ENCODE results near the genes TMPO, SCYL2 and WASHC3.

GRCh38 chr12:97756181-97756409, 759.3 kb upstream of the TMPO start:
- PRO-cap, 2 experiments, result no peak in any of the 2 experiments

GRCh38 chr12:98470702-98471461, 44.5 kb upstream of the TMPO start:
- PRO-cap, 2 experiments, result no peak in any of the 2 experiments

DNA sequence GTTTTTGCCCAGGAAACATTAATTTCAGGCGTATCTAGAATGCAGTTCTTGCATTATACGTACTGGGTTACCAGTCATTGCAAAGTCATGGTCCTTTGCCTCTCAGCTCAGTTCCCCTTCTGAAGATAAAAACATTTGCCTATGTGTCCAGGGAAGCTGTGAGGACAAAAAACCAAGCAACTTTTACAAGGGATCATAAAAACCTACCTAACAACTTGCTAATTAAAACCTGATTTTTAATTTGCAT, 1.4 kb upstream of the TMPO start:
- PRO-cap, 2 experiments, result no peak in any of the 2 experiments

- PRO-cap, 2 experiments, result peak in 2 of 2 experiments; most common plus-strand start chr12:98515590 (in 2)
These were observed at the start of gene TMPO for GRCh38 chr12:98515562-98516238. TMPO (plus strand) TSS chr12:98515590.

DNA sequence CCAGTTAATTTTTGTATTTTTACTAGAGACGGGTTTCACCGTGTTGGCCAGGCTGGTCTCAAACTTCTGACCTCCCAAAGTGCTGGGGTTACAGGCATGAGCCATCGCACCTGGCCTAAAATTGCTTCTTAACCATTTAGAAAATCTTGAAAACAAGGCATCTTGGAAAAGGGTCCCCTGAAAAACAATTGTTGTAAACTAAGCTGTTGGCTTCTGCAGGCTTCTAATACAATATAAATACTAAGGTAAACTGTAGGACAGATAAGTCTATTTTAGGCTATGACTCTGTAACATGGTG, 19.6 kb upstream of the SLC25A3 start:
- PRO-cap, 2 experiments, result no peak in any of the 2 experiments

GRCh38 chr12:98578801-98579379, 14.6 kb upstream of the SLC25A3 start:
- PRO-cap, 2 experiments, result no peak in any of the 2 experiments

- PRO-cap, 2 experiments, result no peak in any of the 2 experiments
These were observed 745 bp upstream of the SLC25A3 start for GRCh38 chr12:98592718-98593163.

DNA sequence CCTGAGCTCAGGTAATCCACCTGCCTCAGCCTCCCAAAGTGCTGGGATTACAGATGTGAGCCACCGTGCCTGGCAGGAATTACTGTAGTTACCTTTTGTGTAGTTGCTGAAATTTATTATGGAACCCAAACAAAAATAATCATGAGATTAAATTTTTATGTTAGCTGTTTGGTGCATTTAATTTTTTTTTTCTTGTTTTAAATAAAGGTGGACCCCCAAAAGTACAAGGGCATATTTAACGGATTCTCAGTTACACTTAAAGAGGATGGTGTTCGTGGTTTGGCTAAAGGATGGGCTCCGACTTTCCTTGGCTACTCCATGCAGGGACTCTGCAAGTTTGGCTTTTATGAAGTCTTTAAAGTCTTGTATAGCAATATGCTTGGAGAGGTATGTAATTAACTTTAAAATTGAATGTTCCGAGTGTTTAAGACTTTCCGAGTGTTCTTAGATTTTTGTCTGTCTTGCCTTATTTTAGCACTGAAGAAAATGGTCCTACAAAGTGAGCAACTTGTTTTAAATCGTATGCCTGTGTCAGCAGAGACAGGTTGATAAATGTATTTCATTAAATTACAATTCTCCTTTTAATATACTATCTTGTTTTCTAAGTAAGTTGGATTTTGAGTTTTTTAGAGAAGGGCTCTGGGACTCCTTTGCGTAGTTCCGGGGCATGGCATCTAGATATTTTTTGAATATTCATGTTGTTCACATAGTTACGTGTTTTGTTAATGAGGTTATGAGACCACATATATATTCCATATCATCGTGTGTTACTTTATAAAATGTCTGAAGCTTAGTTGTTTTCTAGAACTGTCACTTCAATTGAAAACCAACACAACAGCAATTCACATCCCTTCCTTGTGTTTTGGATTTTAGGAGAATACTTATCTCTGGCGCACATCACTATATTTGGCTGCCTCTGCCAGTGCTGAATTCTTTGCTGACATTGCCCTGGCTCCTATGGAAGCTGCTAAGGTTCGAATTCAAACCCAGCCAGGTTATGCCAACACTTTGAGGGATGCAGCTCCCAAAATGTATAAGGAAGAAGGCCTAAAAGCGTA, 4.5 kb downstream of the SLC25A3 start:
- PRO-cap, 2 experiments, result no peak in any of the 2 experiments

DNA sequence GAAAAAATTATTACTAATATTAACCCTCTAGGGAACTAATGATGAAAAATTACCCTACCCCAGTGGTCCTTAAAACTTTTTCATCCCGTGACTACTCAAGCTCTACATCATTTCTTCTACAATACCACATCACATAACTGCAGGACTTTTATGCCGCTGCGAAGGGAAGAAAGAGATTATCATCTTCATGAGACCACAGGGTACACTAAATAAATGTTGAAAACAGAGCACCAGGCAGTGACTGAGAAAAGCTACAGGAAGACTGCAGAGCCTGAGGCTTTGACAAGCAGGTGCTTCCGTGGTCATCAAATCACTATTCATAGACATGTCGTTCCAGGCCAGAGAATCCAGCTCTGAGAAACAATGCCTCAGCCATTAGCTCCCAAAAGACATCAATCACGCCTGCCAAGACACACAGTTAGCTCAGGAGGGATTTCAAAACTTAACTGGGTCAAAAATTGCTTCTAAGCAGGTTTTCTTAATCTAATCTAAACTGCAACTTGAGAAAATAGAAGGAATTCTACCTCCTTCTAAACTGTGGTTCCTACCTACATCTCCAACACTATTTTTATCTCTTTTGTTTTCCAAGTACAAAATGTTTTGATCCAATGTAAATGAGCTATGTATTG, 47.2 kb upstream of the GARIN6 start:
- PRO-cap, 2 experiments, result no peak in any of the 2 experiments

DNA sequence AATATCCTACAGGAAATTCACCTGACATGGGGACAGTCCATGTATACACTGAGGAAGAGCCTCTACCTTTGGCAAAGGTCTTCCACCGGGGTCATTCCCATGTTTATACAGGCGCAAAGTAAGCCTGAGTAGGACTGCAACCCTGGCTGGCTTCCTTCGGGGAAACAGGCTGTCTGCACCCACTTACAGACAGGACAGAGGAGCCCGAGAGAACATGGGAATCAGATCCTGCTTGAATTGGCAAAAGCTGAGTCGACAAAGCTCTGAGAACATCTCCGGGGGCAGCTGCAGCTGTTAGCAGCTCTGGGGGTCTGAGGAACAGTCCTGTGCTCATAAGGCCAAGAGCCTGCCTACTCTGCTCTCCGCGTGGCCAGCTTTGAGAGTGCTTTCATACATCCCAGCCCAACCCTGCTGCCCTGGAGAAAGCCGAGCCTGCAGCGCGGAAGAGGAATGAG, 2.8 kb upstream of the ACTR6 start:
- PRO-cap, 2 experiments, result no peak in any of the 2 experiments

- PRO-cap, 2 experiments, result peak in 2 of 2 experiments; most common plus-strand start chr12:100267197 (in 2); most common minus-strand start chr12:100266787 (in 1)
These were observed at the start of gene SCYL2 for GRCh38 chr12:100266526-100267763. SCYL2 (plus strand) TSS chr12:100267177.

- PRO-cap, 2 experiments, result no peak in any of the 2 experiments
These were observed 157.9 kb downstream of the SLC5A8 start for GRCh38 chr12:101052086-101052665.

DNA sequence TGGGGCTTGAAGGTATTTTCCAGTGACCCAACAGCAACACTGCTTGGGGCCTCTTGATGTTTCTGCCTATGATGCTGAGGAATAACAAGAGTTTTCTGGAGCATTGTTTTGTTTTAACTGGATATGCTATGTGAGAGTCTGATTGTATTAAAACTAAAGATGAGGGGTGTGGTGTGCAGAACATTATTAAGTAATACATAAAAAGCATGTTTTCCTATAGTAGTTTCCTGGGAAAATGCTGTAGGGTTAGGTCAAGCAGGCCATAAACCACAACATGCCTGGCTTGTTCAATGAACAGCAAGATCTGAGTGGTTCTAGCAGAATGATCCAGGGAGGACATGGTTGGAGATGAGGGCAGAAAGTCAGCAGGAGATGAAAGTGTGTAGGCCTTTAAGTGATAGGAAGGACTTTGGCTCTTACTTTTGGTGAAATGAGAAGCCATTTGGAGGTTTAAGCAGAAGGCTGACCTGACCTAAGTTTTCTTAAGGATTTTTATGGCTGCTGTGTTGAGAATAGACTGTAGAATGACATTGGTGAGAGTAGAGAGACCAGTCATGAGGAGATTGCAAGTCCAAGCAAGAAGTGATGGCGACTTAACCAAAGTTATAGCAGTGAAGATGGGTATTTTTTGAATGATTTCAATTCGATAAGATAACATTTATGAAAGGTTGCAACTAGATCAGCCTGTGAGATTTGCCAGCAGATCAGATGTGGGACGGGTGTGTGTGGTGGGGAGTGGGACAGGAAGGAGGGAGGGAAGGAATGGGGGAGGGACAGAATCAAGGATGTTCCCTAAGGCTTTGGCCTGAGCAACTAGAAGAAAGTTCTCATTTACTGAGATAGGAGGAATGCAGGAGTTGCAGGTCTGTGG, 33.3 kb downstream of the UTP20 start:
- PRO-cap, 2 experiments, result no peak in any of the 2 experiments

DNA sequence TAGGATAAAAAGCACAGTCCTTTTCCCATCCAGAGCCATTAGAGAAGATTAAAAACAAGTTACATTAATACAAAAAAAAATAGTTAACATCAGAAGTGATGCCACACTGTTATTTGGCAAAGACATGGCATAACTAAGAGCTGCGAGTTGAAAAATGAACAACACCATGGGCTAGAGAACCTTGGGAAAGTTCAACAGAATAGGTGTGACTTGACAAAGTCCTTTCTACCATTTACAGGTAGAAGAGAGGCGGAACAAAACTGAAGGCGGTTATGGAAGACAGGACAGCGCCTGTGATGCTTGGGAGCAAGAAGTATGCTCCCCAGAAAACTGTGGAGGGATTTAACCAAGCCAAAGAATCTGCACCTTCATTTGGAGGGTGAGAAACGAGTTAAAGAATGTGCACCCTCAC, 995 bp downstream of the ARL1 start:
- PRO-cap, 2 experiments, result no peak in any of the 2 experiments

DNA sequence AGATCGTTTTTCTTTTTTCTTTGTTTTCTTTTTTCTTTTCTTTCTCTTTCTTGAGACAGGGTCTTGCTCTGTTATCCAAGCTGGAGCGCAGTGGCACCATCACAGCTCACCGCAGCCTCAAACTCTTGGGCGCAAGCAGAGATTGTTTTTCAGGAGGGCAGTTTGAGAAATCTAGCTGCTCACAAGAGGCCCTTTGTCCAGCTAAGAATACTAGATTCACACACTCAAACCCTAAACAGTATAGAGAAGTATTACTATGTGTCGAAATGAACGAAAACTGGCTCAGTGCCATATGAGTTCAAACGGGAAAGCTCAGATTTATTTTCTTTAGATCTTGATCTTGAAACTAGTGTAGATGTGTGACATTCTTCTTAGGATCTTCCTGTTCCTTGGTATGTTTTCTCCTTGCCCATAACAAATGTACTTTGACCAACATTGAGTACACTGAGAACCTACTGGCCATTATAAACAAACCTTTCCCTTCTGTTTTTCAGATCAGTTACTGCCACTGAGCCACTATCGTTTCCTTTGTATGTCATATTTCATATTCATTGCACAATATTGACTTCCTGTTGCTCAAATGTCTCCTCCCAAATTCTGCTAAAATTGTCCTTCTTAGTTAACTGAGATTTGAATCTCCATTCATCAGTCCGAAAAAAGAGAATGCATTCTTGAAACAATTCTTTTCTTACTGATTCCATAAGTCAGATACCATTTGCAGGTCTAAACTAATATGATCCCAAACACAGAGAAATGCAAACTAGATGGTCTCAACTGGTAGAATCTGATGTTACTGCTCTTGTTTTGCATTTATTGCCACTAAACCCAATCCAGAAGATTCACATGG, 21.3 kb downstream of the MYBPC1 start:
- PRO-cap, 2 experiments, result no peak in any of the 2 experiments

- PRO-cap, 2 experiments, result no peak in any of the 2 experiments
These were observed 23.5 kb downstream of the MYBPC1 start for GRCh38 chr12:101618213-101618734.

GRCh38 chr12:101715501-101716142, 18.2 kb downstream of the CHPT1 start:
- PRO-cap, 2 experiments, result no peak in any of the 2 experiments

- PRO-cap, 2 experiments, result no peak in any of the 2 experiments
These were observed 10.3 kb upstream of the SYCP3 start for GRCh38 chr12:101749348-101750109.

- PRO-cap, 2 experiments, result no peak in any of the 2 experiments
These were observed 54.3 kb downstream of the DRAM1 start for GRCh38 chr12:101931337-101932330.

DNA sequence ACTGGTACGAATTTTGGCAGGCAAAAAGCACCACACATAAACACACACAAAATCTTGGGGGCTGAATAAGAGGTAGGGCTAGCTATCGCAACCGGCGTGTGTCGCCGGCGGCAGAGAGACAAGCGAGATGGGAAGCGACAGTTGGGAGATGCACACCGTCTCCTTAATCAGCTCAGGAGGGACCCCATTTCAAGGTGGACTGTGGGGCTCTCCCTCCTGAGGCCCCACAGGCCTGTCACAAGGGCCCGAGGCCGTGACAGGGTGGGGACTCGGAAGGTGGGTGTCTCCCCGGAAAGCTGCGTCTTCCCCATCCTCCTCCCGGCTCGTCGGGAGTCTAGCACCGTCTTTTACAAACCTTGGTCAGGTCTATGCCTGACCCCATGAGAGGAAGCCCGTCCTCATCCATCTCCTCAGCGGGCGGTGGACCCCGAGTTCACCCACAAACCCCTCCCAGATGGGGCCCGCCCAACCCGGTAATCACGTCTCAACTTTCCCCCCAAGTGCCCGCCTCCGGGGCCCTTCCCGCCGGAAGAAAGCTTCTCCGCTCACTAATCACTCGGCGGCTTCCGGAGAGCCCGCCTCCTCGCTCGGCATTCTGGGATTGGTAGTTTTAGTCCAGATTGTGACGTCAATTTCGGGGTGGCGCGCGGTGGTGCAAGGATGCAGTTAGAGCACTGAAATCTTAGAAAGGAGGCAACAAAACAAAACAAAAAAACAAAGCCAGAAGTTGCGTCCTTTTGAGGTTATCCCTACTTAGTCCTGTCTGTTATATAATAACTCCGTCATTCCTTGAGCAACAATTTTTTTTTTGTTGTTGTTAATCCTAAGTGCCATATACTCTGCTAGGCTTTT, at the start of gene WASHC3:
TSS of gene WASHC3 (minus strand) at position 435 of the 852 bp plus-strand sequence.
- PRO-cap, 2 experiments, result peak in 2 of 2 experiments; most common plus-strand start position 631 of the sequence (in 2); most common minus-strand start position 239 of the sequence (in 2)

All from right ventricle myocardium (tissue), 1 donor.